Gallbladder (tissue), 1 donor: ENCODE data around the gene MKLN1.

DNA sequence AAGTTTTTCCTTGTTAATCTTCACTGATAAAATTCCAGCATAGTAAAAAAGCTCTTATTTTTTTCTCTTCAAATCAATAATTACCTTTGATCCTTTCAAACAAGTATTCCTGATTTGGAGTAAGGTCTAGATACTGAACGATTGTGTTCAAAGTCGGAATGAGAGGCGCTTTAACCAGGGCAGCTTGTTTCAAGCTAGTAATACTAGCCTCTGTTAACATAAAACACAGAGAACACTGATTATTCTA, 27.0 kb downstream of the TMEM209 start:
- PRO-cap: no peak

DNA sequence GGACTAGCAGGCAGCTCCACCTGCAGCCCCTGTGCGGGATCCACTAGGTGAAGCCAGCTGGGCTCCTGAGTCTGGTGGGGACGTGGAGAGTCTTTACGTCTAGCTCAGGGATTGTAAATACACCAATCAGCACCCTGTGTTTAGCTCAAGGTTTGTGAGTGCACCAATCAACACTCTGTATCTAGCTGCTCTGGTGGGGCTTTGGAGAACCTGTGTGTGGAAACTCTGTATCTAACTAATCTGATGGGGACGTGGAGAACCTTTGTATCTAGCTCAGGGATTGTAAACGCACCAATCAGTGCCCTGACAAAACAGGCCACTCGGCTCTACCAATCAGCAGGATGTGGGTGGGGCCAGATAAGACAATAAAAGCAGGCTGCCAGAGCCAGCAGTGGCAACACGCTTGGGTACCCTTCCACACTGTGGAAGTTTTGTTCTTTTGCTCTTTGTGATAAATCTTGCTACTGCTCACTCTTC, 22.8 kb downstream of the SSMEM1 start:
- PRO-cap: no peak

DNA sequence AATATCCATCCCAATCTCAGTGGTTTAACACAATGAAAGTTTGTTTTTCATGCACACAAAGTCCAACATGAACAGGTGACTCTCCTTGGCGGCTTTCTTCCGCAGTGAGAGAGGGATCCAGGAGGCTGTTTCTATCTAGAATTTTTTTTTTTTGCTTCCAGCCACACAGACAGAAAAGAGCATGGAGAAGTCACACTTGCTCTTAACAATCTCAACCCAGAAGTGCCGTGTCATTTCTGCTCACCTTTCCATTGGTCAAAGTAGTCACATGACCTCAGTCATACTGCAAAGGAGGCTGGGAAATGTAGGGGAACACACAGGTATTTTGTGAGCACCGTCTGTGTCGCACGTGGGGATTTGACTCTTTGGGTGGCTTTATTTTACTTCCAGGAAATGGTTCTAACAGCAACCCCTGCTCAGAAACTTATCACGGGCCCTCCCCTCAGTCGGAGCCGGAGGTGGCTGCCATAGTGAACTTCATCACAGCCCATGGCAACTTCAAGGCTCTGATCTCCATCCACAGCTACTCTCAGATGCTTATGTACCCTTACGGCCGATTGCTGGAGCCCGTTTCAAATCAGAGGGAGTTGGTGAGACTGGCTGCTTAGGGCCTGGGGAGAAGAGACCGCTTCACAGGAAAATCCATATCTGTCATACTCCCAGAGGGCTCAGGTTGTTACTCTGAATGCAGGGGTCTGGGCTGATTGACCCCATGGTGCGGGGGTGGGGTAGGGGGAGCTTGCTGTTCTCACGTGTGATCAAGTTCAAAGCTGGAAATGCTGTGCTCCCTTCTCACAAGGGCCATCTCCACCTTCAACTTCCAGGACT, 13.1 kb upstream of the CPA1 start:
- PRO-cap: no peak

GRCh38 chr7:130490066-130490745, 1.7 kb upstream of the MEST start:
- PRO-cap: no peak

DNA sequence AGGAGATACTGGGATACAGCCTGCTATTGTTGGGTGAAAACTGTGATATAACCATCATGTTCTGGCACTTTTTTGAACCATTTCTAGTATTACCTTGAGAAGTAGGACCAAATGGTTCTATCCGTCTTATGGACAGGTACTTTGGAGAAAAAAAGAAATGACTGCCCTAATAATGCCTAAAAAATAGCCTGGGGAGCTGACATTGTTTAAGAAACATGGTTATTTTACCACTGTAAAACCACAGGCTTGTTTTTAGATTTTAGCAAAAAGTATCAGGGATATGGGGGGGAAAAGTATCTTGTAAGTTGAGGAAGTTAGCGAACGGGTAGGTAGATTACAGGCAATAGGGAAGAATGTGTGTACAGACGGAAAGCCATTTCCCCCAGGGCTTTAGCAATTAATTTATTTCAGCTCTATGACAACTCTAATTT, 2.0 kb downstream of the MEST start:
- PRO-cap: no peak

GRCh38 chr7:130560818-130561360, 69.0 kb downstream of the MEST start:
- PRO-cap: no peak

DNA sequence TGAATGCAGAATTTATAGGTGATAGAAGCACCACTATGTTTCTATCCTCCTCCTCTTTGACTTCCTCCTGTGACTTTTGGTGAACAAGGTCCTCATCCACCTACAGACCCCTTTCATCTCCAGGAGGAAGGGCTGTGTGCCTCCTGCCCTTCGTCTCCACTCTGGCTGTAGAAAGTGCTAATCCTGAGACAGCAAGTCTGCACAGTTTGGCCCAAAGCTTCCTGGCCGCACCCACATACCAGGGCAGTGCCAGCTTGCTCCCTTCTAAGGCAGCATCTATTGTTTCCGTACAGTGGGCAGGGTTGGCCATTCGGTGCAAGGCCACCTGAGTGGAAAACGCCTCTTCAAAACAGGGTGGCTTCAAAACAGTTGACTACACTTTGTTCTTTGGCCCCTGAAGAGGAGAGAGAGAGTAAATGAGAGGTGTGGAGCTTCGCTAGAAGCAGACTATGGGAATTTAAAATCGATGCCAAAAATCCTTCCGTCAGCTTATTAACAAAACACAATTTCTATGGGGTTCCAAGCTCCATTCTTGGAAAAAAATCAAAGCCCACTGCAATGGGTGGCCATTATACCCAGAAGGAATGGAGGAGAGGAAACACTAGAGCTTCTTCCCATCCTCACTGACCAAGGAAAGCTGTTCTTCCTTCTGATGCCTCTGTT, 134.2 kb upstream of the KLF14 start:
- PRO-cap: unidirectional peak, minus-strand start at position 163 of the sequence

DNA sequence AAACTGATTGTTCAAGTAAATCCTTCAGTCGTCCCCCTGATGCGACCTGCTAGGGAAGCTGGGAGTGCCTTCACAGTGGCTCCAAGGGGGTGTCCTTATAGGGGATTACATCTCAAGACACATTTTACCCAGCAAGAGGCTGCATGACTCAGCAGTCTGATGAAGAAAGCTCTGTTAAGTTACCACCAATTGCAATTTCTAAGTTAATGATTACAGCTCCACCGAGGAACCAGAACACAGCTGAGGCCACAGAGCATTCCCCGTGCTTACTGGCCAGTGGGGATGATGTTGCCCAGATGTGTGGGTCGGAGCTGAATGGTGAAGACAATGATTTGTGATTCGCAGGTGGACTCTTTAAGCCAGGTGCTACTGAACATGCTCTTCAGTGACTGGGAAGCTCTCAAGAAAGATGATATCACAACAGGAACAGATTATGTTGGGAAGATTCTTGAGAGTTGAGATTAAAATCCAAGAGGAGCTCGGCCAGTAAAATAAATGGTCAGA, 151.1 kb upstream of the KLF14 start:
- PRO-cap: no peak

DNA sequence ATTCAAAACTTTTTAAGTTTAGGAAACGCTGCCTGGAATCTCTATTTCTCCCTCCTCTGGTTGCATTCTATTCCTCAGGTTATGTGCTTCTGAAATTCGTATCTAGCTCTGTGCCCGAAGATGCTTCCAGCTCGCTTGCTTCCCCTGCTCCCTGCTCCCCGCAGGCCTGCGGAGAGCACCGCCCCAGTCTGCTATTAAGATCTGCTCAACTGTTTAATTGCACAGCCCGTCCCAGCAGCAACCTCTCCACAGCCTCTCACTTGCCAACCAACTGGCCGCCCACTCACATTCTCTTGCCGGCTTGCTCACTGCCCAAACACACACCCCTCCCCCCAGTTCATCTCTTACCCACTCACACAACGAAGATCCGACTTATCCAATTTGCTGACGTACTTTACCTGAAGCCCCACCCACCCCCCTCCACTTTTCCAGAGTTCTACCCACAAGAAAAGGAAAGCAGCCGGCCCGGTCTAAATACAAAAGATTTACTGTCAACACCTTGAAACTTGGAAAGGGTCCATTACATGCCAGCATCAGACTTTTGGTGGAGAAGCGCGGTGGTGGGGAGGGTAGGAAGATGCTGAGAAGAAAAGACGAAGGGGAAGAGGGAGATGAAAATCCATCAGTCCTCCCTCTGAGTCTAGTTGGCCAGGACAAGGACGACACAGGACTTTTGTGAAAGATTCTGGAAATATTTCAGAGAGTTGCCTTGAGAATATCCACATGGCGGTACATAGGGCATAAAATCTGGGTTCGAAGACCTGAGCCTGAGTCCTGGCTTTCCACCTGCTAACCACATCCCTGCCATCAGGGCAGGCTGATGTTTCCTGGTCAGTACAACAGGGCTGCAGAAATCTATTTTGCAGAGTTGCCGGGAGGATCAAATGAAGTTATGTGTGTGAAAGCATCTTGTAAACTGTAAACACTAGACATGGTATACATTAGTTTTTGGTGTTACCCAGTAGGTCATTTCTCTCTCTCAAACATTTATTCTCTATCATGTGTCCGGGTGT, 167.5 kb upstream of the KLF14 start:
- PRO-cap: bidirectional peak, plus-strand start at position 431 of the sequence, minus-strand start at position 273 of the sequence

GRCh38 chr7:130917737-130918664, 184.0 kb upstream of the KLF14 start:
- PRO-cap: no peak

DNA sequence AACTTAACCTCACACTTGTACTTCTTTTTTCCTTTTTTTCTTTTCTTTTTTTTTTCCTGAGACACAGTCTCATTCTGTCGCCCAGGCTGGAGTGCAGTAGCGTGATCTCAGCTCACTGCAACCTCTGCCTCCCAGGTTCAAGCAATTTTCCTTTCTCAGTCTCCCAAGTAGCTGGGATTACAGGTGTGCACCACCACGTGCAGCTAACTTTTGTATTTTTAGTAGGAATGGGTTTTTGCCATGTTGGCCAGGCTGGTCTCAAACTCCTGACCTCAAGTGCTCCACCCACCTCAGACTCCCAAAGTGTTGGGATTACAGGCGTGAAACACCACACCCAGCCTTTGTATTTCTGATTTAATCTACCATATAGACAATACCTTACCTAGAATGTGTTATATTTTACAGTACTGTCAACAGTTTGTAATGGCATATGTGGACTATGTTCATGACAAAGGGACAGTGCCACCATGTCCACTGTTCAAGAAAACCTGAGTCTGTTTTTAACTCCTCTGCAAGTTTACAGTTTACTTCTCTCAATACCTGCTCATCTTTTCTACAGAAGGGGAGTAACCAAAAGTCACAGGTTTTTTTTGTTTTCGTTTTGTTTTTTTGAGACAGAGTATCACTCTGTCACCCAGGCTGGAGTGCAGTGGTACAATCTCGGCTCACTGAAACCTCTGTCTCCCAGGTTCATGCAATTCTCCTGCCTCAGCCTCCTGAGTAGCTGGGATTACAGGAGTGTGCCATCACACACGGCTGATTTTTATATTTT, 223.9 kb upstream of the KLF14 start:
- PRO-cap: no peak

DNA sequence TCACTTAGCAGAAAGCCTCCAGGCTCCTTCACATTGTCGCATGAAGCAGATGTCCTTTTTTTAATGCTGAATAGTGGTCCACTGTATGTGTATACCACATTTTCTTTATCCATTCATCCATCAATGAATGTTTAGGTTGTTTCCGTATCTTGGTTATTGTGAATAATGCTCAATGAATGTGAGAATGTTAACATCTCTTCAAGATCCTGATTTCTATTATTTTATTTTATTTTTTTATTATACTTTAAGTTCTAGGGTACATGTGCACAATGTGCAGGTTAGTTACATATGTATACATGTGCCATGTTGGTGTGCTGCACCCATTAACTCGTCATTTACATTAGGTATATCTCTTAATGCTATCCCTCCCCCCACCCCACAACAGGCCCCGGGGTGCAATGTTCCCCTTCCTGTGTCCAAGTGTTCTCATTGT, 238.4 kb upstream of the KLF14 start:
- PRO-cap: no peak

- PRO-cap: no peak
These were observed 284.6 kb upstream of the KLF14 start for GRCh38 chr7:131018525-131019110.

- PRO-cap: no peak
These were observed 259.1 kb upstream of the MKLN1 start for GRCh38 chr7:131068415-131069049.

GRCh38 chr7:131069069-131069682, 258.5 kb upstream of the MKLN1 start:
- PRO-cap: no peak

DNA sequence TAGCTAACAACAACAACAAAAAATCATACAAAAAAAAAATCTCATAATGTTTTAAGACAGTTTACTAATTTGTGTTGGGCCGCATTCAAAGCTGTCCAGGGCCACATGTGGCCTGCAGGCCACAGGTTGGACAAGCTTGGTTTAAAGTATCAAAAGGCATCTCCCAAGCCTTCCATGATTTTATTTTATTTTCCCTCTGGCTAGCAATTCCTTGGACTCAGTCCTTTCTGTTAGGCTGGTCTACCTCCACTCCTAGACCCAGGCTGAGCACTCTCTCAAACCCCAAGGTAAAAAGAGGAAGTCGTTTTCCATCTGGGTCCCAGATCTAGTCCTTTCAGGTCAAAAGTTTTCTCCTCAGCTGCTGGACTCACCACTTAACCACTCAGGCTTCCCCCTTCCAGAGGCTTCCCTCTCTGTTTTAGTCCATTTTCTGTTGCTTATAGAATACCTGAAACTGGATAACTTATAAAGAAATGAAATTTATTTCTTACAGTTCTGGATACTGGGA, 252.3 kb upstream of the MKLN1 start:
- PRO-cap: no peak

- PRO-cap: no peak
These were observed 54.7 kb upstream of the MKLN1 start for GRCh38 chr7:131272972-131273448.

- PRO-cap: bidirectional peak, plus-strand start at chr7:131327433, minus-strand start at chr7:131327295
These were observed 585 bp upstream of the MKLN1 start for GRCh38 chr7:131327032-131327550.

DNA sequence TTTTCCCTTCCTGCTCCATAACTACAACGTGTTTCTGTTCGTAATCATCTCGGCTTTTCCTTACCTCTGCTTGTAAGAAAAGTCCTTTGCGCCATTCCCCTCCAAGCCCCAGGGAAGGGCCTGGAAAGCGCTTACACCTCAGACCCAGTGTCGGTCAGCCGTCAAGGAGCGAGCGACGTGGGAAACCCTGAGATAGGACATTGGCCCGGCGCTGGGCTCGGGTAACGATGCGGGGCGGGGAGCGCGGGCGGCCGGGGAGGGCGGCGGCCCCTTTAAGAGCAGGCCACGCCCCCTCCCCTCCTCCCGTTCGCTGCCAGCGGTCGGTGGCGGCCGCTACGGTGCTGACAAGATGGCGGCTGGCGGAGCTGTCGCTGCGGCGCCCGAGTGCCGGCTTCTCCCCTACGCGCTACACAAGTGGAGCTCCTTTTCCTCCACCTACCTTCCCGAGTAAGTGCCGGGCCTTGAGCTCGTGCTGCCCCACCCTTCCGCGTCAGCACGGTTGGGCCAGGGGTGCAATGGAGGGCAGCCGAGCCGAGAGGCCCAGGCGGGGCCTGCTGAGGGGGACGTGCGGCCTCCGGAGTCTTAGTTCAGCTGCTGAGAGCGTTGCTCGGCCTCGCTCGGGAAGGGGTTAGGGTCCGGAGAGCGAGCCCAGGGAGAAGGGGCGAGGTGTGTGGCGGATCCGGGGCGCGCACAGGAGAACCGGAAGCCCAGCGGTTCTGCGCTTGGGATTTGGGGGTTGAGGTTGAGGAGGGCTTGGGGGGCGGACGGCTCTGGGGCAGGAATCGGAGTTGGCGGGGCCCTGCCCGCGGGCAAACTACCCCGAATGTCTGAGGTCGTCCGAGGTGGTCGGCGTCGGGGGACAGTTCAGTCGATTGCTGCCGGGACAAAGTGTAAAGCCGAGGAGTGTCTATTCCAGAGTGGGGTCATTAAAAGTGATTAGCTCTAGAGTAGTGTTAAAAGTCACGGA, at the start of gene MKLN1:
Gene MKLN1 (plus strand): TSS at position 326 of the 967 bp plus-strand sequence.
- PRO-cap: bidirectional peak, plus-strand start at position 347 of the sequence, minus-strand start at position 186 of the sequence; bidirectional peak, plus-strand start at position 782 of the sequence, minus-strand start at position 701 of the sequence

DNA sequence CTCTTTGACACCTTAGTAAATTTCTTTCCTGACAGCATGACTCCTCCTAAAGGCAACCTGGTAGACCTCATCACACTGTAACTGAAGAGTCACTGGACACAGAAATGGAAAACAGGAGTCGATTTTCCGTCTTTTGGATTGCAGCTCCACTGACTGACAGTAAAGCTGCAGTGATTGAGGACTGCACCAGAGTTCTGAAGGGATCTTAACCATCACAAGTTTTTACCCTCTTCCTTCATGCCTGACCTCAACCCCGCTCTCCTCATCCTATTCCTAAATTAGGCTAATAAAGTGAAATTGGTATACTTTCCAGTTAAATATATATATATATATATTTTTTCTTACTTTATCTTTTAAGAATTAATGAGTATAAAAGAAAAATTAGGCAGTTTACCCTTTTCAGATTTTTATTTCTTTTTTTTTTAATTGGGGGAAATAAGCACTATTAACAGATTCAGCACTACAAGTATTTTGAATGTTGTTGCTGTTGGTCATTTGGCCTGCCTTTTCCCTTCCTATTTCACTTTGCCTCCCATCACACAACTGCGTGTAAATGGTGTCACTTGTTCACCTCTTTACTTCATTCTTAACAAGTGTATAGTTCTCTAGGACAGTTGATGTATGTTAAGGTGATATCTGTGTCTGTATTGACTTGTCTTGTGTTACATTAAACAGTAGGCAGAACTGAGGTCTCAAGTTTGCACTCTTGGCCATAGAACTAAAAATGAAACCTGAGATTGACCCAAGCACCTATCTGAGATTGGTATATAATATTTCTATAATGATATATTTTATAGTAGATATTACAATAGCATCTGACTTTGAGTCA, 68.6 kb downstream of the PODXL start:
- PRO-cap: no peak